ENCODE measurements around a stretch of chr7.

GRCh38 chr7:55190347-55190873, 171.6 kb downstream of the EGFR start:
- PRO-cap, result no peak
- RAMPAGE, long total RNA, 4 experiments, result no peak in any of the 4 experiments

DNA sequence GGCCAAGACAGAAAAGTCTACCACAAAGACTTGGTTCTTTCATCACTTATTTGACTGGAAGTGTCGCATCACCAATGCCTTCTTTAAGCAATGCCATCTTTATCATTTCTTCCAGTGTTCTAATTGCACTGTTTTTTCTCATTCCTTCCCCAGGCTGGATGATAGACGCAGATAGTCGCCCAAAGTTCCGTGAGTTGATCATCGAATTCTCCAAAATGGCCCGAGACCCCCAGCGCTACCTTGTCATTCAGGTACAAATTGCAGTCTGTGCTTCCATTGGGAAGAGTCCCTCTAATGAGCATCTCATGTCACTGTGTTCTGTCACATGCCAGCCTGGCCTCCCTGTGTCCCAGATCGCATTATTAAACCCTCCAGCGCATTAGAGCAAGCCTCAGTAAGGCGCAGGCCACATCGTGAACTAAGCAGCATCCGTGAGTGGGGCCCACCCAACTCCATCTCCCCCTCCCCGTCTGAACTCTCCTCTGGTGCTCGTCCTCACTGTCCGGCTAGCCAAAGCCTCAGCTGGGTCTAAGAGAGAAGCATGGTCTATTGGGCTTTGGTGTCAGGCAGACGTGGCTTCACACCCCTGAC, 164.9 kb upstream of the LANCL2 start:
- PRO-cap, result no peak
- RAMPAGE, long total RNA, 4 experiments, result no peak in any of the 4 experiments

GRCh38 chr7:55255518-55256256, 109.5 kb upstream of the LANCL2 start:
- PRO-cap, result no peak
- RAMPAGE, long total RNA, 4 experiments, result no peak in any of the 4 experiments

DNA sequence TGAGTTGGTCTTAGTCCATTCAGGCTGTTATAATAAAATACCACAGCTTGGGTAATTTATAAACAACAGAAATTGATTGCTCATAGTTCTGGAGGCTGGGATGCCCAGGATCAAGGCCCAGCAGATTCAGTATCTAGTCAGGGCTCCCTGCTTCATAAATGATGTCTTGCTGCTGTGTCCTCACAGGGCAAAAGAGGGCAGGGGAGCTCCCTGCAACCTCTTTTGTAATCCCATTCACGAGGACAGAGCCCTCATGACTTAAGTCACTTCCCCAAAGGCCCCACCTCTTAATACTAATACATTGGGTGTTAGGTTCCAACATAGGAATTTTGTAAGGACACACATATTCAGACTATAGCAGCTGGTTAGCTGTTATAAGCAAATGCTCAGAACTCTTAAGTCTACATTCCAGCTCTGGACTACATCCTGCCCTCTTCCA, 63.0 kb downstream of the VOPP1 start:
- PRO-cap, result no peak
- RAMPAGE, long total RNA, 4 experiments, result no peak in any of the 4 experiments

DNA sequence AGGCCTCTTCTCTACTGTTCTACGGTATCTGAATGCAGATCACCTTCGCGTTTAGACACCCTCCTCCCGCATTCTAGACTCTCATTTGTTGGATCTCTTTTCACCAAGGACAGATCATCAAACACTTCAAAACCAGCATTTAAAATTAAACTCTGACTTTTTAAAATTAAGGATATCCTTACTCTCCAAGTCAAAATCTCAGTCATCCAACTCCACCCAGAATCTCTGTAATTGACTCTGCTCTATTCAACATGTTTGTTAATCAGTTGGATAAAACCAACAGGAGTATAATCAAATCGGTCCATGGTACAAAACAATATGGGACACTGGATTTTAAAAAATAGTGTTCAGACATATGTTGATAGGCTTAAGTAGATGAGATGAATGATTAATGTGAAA, 7.1 kb downstream of the VOPP1 start:
- PRO-cap, result no peak
- RAMPAGE, long total RNA, 4 experiments, result no peak in any of the 4 experiments

GRCh38 chr7:55973918-55974307, 9.5 kb downstream of the NIPSNAP2 start:
- PRO-cap, result no peak
- RAMPAGE, long total RNA, 4 experiments, result no peak in any of the 4 experiments

DNA sequence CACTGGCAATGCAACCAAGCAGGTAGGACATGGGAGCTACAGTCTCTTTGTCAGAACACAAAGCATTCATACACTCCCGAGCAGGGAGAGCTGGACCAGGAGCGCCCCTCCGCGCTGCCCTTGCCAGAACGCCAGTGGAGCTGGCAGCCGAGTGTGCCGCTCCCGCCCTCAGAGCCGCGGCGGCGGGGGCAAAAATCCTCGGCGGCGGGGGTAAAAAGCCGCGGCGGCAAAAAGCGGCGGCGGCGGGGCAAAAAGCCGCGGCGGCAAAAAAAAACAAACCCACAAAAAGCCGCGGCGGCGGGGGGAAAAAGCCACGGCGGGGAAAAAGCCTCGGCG, 418.0 kb downstream of the ZNF716 start:
- PRO-cap, result no peak
- RAMPAGE, long total RNA, 4 experiments, result no peak in any of the 4 experiments

DNA sequence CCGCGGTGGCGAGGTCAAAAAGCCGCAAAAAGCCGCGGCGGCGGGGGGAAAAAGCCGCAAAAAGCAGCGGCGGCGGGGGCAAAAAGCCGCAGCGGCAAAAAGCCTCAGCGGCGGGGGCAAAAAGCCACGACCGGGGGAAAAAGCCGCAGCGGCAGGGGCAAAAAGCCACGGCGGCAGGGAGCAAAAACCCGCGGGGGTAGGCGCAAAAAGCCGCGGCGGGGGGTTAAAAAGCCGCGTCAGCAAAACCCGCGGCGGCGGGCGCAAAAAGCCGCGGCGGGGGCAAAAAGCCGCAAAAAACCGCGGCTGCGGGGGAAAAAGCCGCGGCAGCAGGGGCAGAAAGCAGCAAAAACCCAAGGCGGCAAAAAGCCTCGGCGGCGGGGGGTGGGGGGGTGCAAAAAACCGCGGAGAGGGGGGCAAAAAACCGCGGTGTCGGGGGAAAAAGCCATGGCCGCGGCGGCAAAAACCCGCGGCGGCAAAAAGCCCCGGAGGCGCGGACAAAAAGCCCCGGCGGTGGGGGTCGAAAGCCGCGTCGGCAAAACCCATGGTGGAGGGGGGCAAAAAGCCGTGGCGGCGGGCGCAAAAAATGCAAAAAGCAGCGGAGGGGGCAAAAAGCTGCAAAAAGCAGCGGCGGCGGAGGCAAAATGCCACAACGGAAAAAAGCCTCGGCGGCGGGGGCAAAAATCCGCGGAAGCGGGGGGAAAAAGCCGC, 418.6 kb downstream of the ZNF716 start:
- PRO-cap, result no peak
- RAMPAGE, long total RNA, 4 experiments, result no peak in any of the 4 experiments

DNA sequence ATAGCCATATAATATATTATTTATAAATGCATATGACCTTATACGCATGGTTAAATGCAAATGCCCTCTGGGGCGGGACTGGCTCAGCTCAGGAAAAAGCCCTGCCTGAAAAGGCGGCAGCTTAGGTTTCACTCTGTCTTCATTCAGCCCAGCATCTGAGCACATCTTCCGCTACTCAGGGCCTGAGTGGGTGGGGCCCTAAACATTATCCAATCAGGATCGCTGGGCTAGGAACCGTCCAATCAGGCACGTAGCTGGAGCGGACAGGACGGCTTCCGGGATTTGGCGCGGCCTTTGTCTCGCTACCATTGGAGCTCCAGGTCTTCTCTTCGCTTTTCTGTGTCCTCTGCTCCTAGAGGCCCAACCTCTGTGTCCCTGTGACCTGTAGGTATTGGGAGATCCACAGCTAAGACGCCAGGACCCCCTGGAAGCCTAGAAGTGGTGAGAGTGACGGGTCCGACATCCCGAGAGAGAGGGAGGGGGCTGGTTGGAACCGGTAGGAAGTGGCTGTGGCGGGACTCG, 99.2 kb downstream of the ZNF680 start:
- PRO-cap, result no peak
- RAMPAGE, long total RNA, 4 experiments, result start-site peak on the plus strand in 2 of 4 experiments, centred at positions 284 to 299 of the sequence, 5 to 12 reads per replicate

- PRO-cap, result no peak
- RAMPAGE, long total RNA, 4 experiments, result no peak in any of the 4 experiments
Measured at GRCh38 chr7:64839982-64840397, 45.8 kb downstream of the ZNF138 start.

- PRO-cap, result no peak
- RAMPAGE, long total RNA, 4 experiments, result no peak in any of the 4 experiments
Measured at GRCh38 chr7:64869806-64870298, 33.2 kb upstream of the ZNF273 start.

- PRO-cap, result no peak
- RAMPAGE, long total RNA, 4 experiments, result start-site peak on the plus strand in 2 of 4 experiments, at chr7:64888254-64888599 at its widest, 11 to 14 reads per replicate
Measured at GRCh38 chr7:64888019-64888587, 15.0 kb upstream of the ZNF273 start.

DNA sequence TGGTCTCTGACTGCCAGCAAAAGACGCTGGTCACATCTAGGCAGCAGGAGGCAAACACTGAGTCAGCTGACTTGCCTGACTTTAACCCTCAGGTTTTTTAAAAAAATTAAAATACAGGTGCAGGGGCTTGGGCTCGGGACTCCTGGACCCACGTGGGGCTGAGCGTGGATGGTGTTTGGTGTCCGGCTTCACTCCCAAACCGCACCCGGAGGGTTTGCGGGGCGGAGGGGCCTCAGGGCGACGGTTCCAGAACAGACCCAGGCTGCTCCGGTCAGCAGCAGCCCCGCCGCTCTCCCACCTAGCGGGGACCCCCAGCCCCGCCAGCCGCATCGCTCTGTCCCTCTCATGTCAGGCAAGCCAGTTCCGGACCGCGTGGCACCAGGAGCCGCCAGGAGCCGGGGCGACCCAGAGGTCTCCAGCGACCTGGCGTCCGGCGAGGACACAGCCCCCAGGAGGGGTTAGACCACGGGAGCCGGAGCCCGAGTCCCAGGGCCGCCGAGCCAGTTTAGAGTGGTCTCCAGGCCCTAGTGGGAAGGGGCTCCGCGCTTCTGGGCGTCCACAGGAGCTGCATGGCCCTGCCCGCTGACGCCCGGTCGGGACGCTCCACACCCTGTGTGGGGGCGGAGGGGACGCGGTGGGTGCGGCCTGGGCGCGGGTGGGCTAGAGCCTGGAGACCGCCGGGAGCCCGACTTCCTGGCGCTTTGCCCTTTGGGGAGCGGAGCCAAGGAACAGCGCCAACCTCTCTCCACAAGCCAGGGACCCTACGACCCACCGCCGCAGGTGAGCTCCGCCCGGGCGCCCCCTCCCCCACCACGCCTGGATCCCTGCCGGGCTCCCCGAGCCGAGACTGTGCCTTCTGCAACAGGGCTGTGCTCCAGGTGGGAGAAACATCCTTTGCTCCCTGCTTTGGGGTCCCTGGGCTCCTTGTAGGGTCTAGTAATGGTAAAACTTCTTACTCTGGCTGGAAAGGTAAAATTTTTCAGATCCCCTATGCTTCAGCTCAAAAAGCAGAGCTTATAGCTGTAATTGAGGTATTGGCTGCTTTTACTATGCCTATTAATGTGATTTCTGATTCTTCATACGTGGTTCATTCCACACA, 44.4 kb downstream of the ZNF273 start:
- PRO-cap, result no peak
- RAMPAGE, long total RNA, 4 experiments, result no peak in any of the 4 experiments

GRCh38 chr7:64997763-64998680, 8.5 kb downstream of the ERV3-1 start:
- PRO-cap, result no peak
- RAMPAGE, long total RNA, 4 experiments, result no peak in any of the 4 experiments

DNA sequence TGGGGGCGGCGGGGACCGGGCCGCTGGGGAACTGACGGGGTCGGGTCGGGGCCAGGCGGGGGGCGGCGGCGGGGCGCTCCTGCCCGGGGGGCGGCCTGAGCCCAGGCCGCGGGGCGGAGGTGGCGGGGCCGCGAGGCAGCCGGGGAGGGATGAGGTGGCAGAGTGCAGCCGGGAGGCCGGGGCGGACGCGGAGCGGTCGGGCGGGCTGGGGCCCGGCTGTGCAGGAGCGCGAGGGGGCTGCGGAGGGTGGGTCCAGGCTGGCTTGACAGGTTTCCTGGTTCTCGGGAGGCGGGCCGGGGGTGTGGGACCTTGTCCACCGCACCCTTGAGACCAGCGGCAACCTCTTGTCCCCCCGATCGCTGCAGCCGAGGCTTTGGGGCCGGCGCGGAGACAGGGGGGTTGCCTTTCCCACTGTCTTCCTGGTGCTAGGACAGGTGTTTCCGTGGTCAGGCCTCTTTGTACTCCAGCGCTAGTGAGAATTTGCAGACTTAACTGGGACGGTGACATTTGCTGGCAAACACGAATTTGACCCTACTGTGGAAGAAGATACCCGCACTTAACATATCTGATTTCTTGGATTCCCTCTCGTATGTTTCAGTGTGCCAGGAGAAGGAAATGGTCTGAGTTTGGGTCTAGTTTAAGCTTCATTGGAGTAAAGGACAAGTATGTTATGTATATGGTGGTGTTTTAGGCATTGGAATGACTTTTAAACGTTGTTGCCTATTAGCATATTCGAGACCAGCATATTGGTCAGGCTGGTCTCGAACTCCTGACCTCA, 970 bp downstream of the VKORC1L1 start:
- PRO-cap, result no peak
- RAMPAGE, long total RNA, 4 experiments, result no peak in any of the 4 experiments

GRCh38 chr7:66150198-66151177, 35.8 kb downstream of the CRCP start:
- PRO-cap, result no peak
- RAMPAGE, long total RNA, 4 experiments, result no peak in any of the 4 experiments

DNA sequence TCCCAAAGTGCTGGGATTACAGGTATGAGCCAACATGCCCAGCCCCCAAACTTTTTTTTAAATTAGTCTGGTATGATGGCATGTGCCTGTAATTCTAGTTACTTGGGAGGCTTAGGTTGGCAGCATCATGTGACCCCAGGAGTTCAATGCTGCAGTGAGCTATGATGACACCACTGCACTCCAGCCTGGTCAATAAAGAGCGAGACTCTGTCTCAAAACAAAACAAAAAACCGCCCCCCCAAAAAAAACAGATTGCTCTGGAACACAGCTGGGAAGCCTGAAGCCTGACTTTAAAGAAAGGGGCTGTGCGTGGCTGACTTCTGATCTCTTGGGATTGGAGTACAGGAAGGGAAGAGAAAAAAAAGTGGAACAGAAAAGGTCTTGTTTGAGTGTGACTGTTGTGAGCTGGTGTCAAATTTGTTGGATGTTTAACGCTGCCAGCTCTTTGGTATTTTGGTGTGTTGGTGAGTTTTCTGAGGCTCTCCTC, 20.7 kb upstream of the TPST1 start:
- PRO-cap, result no peak
- RAMPAGE, long total RNA, 4 experiments, result no peak in any of the 4 experiments

GRCh38 chr7:66385660-66386245, 180.6 kb downstream of the TPST1 start:
- PRO-cap, result no peak
- RAMPAGE, long total RNA, 4 experiments, result no peak in any of the 4 experiments

GRCh38 chr7:66439605-66440076, 189.0 kb upstream of the KCTD7 start:
- PRO-cap, result no peak
- RAMPAGE, long total RNA, 4 experiments, result no peak in any of the 4 experiments

DNA sequence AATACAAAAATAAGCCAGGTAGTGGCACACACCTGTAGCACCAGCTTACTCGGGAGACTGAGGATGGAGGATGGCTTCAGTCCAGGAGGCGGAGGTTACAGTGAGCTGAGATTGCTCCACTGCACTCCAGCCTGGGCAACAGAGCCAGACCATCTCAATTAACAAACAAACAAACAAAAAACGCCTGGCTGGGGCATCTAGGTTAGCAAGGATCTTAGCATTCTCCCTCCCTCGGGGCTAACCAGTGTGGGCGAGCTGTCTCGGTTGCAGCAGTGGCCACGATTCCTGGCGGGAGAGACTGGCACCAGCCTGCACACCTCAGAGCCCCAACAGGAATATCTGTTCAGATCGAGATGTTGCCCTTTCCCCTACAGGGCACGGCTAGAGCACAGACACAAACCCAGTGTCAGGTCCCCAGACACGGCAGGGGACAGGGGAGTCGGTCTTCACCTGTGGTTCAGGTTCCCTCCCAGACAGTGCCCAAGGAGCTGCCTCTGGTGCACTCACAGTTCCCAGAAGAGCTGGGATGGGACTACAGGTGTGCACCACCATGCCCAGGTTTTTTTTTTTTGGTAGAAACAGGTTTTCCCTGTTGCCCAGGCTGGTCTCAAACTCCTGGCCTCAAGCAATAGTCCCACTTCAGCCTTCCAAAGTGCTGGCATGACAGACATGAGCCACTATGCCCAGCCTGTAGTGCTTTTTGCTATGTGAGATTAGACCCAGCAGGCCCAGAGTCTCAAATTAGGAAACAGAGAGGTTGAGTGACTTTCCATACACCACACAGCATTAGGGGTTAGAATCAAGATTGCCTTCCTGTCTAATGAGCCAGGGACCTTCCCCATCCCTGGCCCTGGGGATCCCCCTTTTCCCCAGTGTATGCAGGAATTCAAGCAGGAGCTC, 91.1 kb upstream of the KCTD7 start:
- PRO-cap, result no peak
- RAMPAGE, long total RNA, 4 experiments, result no peak in any of the 4 experiments

Data from omental fat pad (tissue), 4 donors.